ENCODE measurements around a stretch of chr4.

DNA sequence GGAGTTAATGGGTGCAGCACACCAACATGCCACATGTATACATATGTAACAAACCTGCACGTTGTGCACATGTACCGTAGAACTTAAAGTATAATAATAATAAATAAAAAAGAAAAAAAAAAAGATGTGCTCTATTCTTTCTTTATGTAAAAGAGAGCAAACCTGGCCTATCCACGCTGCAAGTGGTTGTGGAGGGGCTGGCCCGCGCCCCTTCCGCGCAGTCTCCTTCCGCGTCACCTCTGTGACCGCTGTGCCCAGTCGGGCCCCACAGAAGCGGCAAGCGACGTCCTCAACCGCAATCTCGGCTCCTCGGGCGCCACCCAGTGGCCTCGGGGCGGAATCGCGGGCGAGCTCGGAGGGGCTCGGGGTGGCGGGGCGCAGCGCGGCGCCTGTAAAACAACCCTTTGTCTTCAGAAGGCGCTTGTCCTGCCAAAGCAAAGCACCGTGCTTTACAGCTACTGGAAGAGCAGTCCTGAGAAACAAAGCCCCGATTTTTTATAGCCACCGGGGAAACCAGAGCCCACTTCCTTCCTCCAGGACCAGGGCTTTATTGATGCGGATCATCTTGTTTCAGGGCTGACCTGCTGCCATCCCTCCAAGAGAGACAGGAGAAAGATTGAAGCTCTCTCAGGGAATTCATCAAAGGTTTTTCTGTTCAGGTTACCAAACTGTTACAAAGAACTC lies 37.4 kb upstream of the CDKN2AIP start:
- PRO-cap: no peak
- RAMPAGE, long total RNA, 2 experiments: no peak in any of the 2 experiments

DNA sequence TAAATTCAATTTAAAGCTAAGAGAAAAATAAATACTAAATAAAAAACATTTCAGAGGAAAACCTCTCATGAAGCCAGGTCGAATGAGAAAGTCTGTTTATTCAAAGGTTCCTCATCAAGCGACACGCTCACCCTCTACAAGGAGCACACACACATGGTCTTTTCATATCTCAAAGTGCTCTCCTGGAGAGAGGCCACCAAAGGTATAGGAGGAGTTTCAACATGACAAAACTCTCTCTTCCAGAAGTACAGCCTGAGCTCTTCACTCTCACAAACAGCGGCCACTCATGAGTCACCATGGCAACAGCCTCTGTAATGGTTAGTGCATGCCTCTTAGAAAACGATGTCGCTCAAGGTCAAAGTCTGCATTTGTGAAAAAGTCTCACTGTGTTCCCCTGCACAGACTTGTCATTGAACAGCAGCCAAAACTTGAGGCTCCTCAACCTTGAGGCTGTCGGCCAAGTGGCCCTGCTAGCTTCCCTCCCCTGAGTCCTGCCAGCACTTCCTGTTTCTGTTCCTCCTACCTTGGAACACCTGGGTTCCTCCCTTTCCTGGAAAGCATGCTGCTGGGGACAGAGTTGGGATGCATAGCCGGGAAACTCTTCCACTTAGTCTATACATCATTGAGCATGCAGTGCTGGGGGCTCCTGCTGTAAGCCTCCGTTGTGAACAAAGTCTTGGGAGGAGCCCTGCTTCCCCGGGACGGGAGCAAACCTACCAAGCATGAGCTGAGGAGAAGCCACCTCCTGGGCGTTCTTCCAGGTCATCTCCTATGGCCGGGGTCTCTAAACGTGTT lies 66.5 kb downstream of the ING2 start:
- PRO-cap: no peak
- RAMPAGE, long total RNA, 2 experiments: no peak in any of the 2 experiments

DNA sequence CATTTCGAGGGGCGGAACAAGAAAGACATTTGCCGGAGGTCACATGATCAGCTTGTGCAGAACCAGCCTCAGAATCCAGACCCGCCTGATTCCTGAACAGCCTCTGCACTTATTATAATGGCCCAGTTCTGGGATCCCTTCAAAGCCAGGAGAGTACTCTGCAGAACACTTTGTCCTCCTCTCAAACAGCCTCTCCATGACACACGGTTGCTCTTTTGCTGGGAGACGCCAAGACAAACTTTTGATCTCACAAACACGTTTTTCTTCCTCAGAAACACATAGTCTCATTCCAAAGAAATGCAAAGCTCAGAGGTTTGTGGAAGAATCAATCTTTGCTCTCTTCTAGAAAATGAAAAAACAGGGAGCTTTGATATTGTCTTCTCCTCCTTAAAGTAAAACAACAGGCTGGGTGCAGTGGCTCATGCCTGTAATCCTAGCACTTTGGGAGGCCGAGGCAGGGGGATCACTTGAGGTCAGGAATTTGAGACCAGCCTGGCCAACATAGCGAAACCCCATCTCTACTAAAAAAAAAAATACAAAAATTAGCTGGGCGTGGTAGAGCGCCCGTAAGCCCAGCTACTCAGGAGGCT lies 48.2 kb downstream of the RWDD4 start:
- PRO-cap: no peak
- RAMPAGE, long total RNA, 2 experiments: no peak in any of the 2 experiments

DNA sequence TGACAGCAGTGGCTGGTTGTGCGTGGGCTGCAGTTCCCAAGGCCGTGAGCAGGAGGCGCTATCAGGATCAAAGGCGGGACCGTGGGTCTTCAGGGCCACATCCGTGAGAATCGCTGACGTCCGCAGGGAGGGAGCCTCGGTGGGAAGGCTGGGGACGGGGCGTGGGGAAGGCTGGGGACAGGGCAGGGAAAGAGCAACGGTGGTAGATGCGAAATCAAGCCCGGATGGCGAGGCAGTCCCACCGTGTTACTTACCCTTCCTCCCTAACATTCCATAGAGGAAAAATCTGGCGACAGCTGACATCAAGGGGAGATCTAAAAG lies 99.3 kb downstream of the TRAPPC11 start:
- PRO-cap: no peak
- RAMPAGE, long total RNA, 2 experiments: no peak in any of the 2 experiments

GRCh38 chr4:184020050-184020631 lies 115.0 kb downstream of the STOX2 start:
- PRO-cap: no peak
- RAMPAGE, long total RNA, 2 experiments: no peak in any of the 2 experiments

DNA sequence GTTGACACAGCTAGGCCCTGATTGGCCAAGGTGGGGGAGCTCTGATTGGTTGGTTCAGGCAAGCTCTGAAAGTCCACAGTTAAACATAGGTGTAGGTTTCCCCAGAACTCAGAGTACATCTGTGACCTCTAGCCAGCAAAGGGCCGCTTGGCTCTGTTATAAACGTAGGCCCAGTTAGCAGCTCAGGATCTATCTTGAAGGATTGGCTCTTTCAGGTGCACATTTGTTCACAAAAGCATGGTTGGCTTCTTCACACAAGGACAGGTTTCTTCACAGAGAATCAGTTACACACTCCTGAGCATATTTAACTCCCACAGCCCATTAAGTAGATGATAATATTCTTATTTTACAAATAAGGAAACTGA lies 63.1 kb upstream of the ENPP6 start:
- PRO-cap: no peak
- RAMPAGE, long total RNA, 2 experiments: no peak in any of the 2 experiments

DNA sequence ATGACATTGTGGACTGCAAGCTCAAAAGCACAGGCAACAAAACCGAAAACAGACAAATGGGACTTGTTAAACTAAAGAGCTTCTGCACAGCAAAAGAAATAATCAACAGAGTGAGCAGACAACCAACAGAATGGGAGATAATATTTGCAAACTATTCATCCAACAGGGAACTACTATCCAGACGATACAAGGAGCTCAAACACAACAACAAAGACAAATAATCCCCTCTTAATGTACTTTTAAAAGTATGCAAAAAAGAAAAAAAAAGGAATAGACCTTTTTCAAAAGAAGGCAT lies 66.9 kb upstream of the ENPP6 start:
- PRO-cap: no peak
- RAMPAGE, long total RNA, 2 experiments: no peak in any of the 2 experiments

DNA sequence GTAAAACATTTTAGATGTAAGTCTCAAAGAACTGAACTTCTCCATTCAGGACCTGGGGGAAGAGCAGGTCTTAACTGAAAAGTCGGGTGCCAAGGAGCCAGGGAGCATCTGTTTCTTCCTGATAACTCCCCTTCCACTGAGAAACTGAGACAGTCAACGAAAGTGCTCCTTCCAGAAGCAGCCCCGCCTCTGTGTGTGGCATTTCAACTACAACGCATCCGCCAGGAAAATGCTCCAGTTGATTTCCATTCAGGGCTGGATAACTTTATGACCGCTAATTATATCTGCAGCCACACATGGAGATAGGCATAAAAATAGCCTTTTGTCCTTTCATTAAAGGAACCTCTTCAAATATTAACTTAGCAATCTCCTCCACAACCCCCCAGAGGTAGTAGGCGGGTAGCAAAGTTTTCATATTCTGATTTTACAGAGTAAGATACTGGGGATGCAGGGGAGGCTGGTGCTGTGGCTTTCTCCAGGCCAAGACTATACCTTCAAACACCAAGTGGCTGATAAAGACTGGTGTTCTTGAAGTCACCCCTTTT lies 87.8 kb downstream of the IRF2 start:
- PRO-cap: unidirectional peak, minus-strand start at position 138 of the sequence
- RAMPAGE, long total RNA, 2 experiments: no peak in any of the 2 experiments

- PRO-cap: no peak
- RAMPAGE, long total RNA, 2 experiments: no peak in any of the 2 experiments
Measured at GRCh38 chr4:184390116-184390648, 84.2 kb downstream of the IRF2 start.

GRCh38 chr4:184407783-184408582 lies 66.4 kb downstream of the IRF2 start:
- PRO-cap: no peak
- RAMPAGE, long total RNA, 2 experiments: no peak in any of the 2 experiments

GRCh38 chr4:184471915-184472254 lies 2.5 kb downstream of the IRF2 start:
- PRO-cap: no peak
- RAMPAGE, long total RNA, 2 experiments: no peak in any of the 2 experiments

DNA sequence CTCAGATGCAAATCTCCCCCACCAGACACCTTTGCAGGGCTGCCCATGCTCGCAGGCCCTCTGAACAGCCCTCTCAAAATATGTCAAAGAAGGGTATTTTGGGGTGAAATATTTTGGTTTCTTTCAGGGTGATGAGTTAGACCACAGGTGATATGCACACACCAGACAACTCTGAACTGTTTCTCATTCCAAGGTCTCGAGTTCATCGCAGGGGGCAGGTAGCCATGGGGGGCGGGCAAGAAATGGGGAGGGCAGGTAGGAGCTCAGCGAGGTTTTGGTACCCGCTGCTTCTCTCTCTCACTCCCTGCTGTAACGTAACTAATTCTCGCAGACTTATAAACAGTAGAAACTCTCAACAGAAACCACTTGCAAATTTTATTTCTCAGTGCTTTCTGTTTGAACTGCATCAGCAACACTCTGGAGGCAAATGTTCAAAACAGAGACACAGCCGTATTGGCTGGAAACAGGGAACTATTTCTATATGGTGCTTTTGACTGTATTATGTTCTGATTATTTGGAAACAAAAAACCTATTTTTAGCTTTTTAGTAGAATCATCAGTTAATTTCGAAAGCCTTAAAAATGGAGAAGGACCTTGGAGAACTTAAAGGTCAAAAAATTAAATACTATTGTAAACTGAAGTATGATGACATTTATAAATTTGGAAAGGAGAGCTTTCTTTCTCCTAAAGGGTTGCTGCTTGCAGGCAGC lies 32.1 kb downstream of the CASP3 start:
- PRO-cap: no peak
- RAMPAGE, long total RNA, 2 experiments: no peak in any of the 2 experiments

GRCh38 chr4:184747968-184748809 lies 14.3 kb upstream of the CENPU start:
- PRO-cap: bidirectional peak, plus-strand start at chr4:184748560, minus-strand start at chr4:184748557
- RAMPAGE, long total RNA, 2 experiments: no peak in any of the 2 experiments

DNA sequence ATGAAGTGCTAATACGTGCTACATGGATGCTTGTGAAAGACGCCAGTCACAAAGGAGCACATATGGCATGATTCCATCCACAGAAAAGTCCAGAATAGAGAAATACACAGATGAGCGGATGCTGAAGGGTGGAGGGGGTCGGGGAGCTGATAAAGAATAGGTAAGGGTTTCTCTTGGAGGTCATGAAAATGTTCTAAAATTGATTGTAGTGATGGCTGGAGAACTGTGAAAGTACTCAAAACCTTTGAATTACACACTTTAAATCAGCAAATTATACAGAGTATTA lies 33.4 kb upstream of the CENPU start:
- PRO-cap: no peak
- RAMPAGE, long total RNA, 2 experiments: no peak in any of the 2 experiments

DNA sequence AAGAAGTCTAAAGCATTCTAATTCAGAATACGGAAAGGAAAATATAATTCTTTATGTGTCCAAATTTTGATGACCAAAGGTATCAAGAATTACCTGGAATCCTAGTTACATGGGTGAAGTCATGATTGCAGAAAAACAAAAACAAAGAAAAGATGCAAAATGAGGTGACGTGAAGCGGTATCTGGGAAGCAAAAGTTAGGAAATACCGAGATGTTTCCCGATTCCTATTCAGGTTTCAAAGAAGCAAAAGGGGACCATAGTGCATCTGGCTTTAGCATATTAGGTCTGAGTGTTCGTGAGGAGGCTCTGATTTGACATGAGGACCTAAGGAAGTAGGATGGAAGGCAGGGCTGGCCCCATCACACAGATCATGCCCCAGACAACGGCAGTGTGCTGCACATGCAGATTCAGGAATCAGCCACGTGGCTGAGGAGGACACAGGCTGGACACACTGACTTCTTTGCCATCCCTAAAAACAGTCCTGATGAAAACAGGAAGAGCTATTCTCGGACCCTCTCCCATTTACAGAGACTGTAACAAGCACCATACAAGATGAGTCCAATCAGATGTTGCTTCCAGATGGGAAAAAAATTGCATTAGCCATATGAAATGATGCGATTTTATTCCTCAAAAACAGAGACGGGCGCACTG lies 41.3 kb downstream of the ACSL1 start:
- PRO-cap: no peak
- RAMPAGE, long total RNA, 2 experiments: no peak in any of the 2 experiments

DNA sequence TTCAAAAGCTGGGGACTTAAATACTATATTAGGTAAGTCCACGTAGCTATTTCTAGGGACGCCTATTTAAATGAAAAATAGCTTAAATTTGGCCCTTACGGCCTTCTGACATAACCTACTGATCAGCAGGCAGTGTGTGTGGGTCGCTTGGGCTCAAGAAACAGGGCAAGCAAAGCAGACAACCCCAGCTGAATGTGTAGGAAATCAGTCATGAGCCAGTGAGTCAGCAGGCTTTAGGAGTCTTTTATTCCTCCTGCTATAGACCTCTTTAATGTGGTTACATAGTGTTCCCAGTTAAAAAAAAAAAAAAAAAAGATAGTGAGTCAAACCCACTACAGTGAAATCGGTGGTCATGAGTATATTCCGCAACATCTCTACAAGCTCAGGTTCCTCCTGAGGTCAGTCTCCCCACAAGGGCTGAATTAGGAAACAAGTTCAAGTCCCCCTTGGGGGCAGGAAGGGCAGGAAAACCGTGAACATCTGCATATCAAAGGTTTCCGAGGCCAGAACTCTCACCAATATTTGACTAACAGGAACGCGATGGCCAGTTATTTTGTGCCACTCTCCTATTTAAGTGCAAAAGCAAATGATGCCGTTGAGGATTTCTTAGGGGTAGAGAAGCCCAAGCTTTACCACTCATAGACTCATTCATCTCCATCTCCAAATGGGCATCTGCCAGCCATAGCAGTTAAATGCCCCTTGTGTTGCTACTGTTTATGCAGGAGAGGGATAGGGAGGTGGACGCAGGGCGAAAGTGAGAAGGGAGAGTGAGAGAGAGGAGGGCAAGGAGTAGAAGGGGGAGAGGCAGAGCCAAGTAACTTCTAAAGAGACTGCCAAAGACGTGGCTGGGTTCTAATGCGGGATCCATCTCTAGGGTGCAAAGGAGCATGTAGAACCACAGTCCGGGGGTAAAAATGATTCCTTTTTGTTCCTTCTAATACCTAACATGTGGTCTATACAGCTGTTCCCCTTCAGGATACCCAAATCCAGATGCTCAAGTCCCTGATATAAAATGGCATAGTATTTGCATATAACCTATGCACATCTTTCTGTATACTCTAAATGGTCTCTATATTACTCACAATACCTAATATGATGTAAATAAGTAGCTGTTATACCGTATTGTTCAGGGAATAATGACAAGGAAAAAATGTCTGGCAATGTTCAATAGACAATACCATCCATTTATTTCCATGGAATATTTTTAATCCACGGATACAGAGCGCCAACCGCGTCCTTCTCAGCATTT lies 32.4 kb downstream of the ACSL1 start:
- PRO-cap: bidirectional peak, plus-strand start at position 337 of the sequence, minus-strand start at position 161 of the sequence
- RAMPAGE, long total RNA, 2 experiments: no peak in any of the 2 experiments

- PRO-cap: no peak
- RAMPAGE, long total RNA, 2 experiments: no peak in any of the 2 experiments
Measured at GRCh38 chr4:184804447-184804919, 21.3 kb downstream of the ACSL1 start.

DNA sequence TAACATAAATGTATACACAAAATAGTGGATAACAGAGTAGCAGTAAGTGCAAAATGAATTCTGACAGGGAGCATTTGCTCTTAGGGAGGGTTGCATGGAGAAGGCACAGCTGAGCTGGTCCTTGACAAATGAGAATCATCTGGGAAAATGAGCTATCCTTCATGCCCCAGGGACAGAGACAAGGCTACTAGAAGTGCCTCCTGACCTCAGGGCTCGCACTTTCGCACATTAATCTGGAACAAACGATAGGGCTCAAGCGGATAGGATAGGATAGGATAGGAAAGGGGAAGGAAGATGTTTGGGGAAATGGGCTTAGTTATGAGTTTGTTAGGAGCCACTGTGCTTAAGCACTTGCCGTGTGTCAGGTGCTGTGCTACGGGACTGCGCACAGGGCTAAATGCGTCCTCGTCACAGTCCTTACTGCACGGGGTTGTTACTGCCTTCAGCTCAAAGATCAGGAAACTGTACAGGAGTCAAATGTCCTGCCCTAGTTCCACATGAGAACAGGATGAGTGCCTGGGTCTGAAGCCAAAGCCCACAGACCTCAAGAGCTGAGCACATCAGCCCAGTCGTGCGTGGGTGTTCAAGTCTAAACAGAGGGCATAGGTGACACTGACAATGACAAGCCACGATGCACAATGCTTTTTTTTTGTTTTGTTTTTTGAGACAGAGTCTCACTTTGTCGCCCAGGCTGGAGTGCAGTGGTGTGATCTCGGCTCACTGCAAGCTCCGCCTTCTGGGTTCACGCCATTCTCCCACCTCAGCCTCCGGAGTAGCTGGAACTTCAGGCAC lies 15.1 kb downstream of the ACSL1 start:
- PRO-cap: no peak
- RAMPAGE, long total RNA, 2 experiments: no peak in any of the 2 experiments

DNA sequence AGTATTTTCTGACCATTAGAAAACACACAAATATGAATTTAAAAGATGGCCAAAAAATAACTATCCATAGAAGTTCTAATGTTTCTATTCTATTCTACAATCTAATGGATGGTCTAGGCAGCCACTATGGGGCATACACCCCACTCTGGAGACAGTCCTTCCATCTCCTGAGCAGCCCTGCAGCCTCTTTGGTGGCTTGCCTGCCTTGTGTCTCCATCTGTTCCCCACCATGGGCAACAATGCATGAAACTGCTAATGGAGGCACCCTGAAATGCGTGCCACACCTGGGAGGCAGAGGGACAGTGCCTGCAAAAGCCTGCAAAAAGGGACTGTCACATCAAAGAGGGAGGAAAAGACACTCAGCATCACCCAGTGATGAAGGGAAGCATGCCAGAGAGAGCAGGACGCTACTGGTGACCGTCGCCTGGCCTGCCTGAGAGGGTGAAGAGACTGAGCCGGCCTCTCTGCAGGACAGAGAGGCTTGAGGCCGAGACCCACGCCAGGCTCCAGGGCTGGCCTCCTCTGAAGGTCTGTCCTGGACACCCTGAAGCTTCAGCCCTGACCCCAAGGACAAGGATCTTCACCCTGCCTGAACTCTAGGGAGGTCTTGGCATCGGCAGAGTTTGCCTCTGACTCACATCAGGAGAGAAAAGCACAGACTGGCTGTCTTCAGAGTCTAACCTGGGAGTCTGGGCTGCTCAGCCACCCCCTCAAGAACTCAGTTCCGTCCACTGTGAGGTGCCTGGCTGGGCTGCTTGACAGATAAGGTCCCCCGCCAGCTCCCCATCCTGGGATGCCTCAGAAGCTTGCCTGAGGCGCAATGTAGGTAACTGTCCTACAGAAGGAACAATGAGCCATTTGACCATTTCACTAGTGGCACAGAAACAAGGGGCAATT lies 8.2 kb downstream of the ACSL1 start:
- PRO-cap: no peak
- RAMPAGE, long total RNA, 2 experiments: no peak in any of the 2 experiments

GRCh38 chr4:184821269-184821693 lies 4.5 kb downstream of the ACSL1 start:
- PRO-cap: no peak
- RAMPAGE, long total RNA, 2 experiments: no peak in any of the 2 experiments

Data from prostate gland (tissue), 2 donors.